Karpas-422 (cell line): ENCODE data around the genes PTGER2 and FERMT2.

DNA sequence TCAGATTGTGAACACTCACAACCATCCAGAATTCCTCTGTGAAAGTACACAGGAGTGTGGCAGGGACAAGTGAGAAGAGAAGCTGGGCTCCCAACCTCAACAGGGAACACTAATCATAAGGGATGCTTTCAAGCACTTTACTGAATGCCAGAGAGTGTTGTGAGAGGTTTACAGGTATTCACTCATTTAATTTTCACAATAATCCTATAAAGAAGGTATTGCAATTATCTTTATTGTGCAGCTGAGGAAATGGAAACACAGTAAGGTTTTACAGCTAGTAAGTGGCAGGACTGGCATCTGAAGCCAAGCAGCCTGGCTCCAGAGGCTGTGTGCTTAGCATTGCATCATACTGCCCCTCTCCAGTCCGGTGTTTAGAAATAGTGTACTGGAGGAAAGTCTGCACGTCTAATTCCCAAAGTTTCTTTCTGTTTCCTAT is 60.2 kb upstream of the PYGL start:
- PRO-cap = no peak
- RAMPAGE, long total RNA = no peak

- PRO-cap = no peak
- RAMPAGE, long total RNA = no peak
Observed at GRCh38 chr14:51398831-51399457, 158.9 kb downstream of the TMX1 start.

DNA sequence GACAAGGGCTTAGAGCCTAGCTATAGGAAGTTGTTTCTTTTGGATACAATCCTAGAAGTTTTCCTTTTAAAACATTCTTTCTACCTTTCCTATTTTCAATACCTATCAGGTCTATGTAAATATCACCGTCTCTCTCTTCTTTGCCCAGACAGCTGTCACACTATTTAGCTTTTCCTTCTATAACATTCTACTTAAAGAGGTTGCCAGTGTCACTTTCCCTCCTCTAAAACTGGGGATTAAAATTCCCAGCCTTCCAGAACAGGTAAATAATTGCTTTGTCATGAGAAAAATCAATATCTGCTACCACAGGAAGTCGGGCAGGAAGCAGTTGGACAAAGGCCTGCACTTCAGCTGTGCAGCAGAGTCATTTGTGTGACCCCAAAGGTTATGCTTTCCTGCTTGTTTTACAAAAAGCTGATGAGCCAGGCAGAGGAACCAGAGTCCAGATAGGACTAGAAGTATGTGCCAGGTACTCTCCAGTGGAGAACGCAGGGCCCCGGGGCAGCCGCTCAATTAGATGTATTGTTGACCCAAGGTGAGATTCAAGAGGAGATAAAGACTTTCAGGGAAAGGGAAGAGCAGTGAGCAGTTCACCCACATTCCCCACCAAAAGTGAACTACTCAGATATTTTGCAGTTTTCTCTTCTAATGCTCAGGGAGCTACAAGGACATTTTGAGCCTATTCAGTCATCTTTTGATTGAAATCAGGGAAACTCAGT is 117.1 kb upstream of the FRMD6 start:
- PRO-cap = no peak
- RAMPAGE, long total RNA = no peak

DNA sequence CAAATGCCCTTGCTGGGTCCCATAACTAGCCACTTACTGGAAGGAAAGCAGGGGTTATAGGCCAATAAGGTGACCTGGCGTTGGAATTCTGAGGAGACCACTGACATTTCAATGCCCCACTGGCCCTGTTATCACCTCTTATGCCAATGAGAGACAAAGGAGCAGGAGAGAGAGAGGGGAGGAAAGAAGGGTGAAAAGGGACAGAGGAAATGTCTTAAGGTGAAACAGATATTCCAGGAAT is 78.6 kb upstream of the FRMD6 start:
- PRO-cap = no peak
- RAMPAGE, long total RNA = no peak

DNA sequence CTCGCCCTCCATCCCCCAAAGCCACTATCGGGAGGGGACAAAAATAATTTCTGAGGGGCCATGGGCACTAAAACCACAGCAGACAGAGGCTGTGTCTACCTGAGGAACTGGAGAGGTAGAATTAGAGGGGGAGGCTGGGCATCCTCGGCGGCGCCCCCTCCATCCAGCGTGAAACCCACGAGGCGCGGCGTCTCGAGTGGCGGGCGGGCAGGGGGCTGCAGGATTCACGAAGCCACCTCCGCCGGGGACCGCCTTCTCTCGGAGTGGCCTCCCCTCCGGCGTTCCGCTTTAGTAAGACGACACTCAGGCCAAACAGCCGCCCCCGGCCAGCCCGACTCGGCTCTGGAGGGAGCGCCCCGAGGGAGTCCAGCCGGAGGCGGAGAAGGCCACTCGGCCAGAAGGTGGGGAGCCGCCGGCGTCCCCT is 585 bp upstream of the FRMD6 start:
- PRO-cap = unidirectional peak, minus-strand start at position 344 of the sequence
- RAMPAGE, long total RNA = no peak

GRCh38 chr14:51873001-51873675 is 12.7 kb downstream of the GNG2 start:
- PRO-cap = no peak
- RAMPAGE, long total RNA = no peak

GRCh38 chr14:51881157-51881717 is 20.8 kb downstream of the GNG2 start:
- PRO-cap = no peak
- RAMPAGE, long total RNA = no peak

DNA sequence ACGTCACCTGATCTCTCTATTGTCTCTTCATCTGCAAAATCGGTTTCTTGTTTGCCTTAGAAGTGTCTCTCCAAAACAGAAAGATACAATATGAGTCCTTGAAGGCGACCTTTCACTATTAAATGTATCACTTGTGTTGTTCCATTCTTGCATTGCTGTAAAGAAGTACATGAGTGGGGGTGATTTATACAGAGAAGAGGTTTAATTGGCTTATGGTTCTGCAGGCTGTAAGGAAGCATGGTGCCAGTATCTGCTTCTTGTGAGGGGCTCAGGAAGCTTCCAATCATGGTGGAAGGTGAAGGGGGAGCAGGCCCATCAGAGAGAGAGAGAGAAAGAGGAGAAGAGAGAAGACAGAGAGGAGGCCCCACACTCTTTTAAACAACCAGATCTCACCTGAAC is 58.8 kb upstream of the RTRAF start:
- PRO-cap = no peak
- RAMPAGE, long total RNA = no peak

- PRO-cap = no peak
- RAMPAGE, long total RNA = no peak
Observed at GRCh38 chr14:51961359-51961870, 27.9 kb upstream of the RTRAF start.

GRCh38 chr14:52313971-52314519 is at the start of gene PTGER2:
TSS of gene PTGER2 (plus strand) at chr14:52314312.
- PRO-cap = no peak
- RAMPAGE, long total RNA = no peak

DNA sequence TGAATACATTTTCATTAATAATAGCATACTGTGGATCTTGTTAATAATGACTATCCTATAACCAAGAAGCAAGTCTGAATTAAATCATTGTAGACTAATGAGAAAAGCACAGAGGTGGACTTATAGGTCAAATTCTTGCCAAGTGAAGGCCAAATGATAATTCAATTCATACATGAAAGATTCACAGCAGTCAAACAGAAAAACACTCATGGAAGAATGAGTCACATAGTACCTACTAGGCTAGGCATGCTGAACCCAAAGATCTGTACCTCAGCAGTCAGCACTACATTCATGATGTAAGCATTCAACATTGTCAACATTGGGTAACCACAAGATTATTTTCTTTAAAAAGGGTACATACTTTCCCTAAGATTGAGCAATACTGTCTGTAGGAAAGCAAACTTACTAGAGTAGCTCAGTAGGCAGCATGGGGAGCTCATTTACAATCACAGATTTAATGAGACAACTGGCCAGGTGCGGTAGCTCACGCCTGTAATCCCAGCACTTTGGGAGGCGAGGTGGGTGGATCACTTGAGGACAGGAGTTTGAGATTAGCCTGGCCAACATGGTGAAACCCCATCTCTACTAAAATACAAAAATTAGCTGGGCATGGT is 94.4 kb downstream of the TXNDC16 start:
- PRO-cap = no peak
- RAMPAGE, long total RNA = no peak

DNA sequence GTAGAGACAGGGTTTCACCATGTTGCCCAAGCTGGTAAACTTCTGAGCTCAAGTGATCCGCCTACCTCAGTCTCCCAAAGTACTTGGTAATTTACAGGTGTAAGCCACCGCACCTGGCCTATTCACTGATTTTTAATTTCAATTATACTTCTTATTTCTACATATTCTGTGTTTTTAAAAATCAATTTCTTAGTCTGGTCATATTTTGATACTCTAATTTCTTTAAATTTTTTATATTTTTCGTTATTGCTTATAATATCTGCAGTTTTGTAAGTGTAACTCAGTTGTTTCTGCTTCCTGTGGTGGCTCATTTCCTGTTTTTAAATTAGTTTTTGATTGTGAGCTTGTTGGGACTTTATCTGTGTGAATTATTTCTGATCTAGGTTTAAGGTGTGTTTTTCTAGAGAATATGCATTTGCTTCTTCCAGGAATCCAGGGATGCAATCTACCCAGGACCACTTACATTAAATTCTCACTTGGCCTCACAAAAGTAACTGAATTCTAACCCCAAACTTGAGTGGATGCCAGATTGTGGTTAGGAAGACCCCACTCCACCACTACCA is 11.7 kb downstream of the STYX start:
- PRO-cap = no peak
- RAMPAGE, long total RNA = no peak

DNA sequence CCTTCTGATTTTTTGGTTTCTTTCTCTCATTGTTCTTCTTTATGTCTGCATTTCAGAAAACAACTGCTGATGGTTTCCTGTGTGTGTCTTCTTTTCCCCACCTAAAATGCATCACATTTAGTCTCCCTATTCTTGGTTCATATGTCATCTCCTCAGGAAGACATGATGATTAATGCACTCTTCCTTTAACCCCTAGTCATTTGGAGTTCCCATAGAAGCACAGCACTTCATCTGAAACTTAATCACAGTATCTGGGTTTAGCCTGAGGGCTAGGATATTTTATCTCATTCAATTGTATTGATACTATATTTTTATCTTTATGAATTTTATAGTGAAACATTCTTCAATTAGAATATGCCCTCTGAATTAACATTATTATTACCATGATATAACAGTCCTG is 21.5 kb downstream of the GNPNAT1 start:
- PRO-cap = no peak
- RAMPAGE, long total RNA = no peak

GRCh38 chr14:52949377-52950052 is 1.3 kb downstream of the FERMT2 start:
- PRO-cap = no peak
- RAMPAGE, long total RNA = no peak

DNA sequence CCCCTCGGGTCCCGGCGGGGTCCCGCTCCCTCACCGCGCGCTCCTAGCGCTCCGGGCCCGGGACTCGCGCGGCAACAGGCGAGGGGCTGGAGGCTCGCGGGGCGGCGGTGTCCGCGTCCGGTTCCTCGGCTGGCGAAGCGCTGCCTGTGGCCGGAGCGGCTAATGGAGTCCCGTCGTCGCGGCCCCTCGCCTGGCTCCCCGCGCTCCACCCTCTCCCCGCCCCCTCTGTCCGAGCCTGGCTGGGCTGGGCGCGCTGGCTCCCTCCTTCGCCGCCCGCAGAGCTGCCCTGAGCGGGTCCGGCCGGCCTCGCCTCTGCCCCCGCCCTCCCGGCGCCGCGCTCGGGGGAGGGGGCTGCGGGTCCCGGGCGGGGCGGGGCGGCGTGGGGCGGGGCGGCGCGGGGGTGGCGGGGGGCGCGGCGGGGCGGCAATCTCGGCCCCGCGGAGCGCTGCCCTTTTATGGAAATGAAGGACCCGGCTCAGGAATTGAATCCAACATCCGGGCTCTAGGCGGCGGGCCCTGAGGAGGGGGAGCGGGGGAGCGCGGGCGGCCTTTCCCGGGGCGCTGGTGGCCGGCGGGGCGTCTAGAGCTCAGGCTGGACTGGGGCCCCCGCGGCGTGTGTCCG is at the start of gene FERMT2:
TSS of gene FERMT2 (minus strand) at position 164 of the 622 bp plus-strand sequence.
- PRO-cap = no peak
- RAMPAGE, long total RNA = no peak

GRCh38 chr14:53091507-53092070 is 61.5 kb downstream of the DDHD1 start:
- PRO-cap = no peak
- RAMPAGE, long total RNA = no peak

DNA sequence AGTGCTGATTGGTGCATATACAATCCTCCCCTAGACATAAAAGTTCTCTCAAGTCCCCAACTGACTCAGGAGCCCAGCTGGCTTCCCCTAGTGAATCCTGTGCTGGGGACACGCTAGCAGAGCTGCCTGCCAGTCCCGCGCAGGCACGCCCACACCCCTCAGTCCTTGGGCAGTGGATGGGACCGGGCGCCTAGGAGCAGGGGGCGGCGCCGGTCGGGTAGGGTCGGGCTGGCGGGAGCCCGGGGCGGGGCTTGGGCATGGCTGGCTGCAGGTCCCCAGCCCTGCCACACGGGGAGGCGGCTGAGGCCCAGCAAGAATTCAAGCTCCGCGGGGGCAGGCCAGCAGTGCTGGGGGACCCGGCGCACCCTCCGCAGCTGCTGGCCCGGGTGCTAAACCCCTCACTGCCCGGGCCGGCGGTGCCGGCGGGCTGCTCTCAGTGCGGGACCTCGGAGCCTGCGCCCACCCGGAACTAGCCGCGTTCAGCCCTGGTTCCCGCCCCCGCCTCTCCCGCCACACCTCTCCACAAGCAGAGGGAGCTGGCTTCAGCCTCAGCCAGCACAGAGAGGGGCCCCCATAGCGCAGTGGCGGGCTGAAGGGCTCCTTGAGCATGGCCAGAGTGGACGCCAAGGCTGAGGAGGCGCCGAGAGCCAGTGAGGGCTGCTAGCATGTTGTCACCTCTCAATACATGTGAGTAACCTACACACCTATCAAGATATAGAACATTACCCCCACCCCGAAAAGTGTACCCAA is 64.4 kb upstream of the DDHD1 start:
- PRO-cap = no peak
- RAMPAGE, long total RNA = no peak

GRCh38 chr14:53245050-53245490 is 91.9 kb upstream of the DDHD1 start:
- PRO-cap = no peak
- RAMPAGE, long total RNA = no peak

DNA sequence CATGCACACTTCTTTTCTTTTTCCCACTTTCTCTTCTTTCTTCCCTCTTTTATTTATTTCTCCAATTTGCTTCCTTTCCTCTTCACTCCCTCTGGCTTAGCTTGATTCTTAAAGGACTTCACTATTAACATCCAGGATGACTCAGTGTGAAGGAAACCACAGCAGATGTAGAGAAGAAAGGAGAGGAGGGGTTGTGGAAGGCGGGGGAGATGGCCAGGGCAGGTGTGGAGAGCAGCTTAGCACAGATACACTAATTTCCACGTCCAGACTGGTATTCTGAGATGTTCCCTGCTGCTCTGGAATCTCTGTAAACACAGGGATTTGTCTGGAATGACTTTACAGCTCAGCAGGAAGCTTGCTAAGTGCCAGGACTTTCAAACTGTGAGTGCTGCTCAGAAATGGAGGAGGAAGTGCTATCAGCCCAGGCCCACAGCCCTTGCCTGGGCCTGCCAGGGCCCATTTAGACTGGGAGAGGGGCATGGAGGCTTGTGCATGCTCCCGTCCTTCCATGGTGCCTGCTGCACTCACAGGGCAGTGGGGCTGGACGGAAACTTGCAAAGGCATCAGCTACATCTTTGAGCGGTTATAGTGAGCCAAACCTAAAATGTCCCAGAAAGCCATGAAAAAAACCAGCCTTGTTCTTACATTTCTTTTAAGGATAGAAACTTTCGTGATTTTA is 202.5 kb upstream of the DDHD1 start:
- PRO-cap = no peak
- RAMPAGE, long total RNA = no peak

DNA sequence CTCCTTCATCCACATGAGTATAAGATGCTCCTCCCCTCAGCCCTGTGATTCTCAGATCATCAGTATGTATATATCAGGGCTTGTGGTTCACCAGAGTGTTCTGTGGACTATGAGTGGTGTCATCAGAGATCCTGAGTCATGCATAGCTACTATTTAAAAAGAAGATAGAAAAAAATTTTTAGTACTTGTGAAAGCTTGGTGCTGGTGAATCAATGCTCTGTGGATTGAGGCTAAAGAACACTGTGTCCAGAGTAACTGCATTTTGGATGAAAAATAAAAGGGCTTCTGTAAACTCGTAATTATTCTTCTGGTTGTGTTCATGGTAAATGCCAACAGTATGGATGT is 285.8 kb downstream of the BMP4 start:
- PRO-cap = no peak
- RAMPAGE, long total RNA = no peak